Neutrophil (primary cell): ENCODE measurements around the gene PTGIS.

GRCh38 chr20:48126408-48126834, 341.1 kb upstream of the SULF2 start:
- PRO-cap = no peak

DNA sequence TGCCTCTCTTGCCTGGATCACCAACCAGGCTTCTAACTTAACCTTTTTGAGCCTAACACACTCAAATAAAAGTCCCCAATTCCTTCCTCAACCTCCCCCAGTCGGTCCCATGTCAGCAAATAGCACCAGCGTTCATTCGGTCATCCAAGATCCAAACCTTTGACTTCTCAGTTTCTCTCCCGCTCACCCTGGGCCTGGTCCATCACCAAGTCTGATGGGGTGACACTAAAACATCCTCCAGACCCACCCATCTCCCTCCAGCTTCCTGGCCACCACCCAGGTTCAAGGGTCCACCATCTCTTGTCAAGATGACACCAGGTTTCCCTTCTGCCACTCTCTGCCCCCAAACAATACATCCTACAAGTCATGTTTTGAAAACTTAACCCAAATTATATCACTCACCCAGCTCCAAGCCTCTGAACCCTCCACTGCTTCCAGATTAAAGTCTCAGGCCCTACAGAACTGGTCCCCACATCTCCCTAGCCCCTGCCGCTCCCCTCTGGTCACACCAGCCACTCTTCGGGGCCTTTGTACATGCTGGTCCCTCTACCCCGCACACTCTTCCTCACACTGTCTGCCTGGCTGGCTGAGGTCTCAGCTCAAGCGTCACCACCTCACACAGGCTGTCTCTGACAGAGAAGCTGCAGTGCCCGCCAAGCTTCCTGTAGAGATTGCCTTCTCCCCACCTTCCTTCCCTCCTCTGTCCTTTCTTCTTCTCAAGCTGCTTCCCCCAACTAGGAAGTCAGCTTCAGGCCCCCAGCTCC, 192.6 kb downstream of the PREX1 start:
- PRO-cap = no peak

DNA sequence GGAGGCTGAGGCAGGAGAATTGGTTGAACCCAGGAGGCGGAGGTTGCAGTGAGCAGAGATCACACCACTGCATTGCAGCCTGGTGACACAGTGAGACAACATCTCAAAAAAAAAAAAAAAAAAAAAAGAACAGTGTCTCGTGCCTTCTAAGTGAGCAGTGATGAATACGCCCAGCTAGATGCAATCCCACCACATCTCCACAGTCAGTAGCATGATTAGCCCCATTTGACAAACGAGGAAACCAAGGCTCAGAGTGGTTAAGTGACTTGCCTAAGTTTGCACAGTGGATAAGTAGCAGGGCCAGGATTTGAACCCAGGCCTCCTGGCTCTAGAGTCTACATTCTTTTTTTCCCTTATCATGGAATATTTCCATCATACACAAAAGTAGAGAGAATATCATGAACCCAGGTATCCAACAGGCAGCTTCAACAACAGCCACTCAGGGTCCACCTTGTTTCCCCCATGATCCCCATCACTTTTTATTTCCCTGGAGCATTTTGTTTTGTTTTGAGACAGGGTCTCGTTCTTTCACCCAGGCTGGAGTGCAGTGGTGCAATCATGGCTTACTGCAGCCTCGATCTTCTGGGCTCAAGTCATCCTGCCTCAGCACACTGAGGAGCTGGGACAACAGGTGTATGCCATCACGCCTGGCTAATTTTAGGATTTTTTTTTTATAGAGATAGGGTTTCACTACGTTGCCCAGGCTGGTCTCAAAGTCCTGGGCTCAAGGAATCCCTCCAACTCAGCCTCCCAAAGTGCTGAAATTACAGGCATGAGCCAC, 180.2 kb downstream of the PREX1 start:
- PRO-cap = no peak

DNA sequence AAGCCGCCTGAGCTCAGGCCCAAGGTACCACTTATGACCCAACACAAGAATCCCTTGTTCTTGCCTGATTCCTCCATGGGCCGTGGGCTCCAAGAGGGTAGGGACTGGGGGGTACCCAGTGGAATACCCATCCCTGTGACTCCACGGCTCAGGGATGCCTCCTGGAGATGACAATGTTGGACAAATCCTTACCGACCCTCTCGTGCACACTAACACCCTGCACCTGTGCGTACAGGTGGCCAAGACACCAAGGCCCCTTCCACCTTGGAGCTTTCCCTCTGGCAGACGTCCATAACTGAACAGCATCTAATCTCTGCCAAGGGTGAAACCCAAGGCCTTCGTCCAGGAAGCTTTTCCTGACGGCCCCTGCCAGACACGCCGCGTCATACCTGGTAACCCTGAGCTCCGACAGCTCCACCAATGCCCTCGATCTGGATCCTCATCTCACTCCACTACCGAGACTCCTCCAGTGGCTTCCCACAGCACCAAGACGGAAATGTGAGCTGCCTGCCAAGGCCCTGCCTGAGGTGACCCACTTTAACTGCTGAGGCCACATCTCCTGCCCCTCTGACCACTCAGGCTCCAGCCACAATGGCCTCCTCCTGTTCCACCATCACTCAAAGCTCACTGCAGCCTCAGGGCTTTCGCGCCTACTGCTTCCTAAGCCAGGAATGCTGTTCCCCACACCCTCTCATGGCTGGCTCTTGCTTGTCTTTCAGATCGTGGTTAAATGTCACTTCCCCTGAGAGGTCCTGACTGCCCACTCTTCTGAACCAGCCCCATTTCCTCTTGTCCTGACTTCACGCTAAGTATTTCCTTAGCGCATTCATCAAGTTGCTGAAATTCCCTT, 143.3 kb downstream of the PREX1 start:
- PRO-cap = no peak

DNA sequence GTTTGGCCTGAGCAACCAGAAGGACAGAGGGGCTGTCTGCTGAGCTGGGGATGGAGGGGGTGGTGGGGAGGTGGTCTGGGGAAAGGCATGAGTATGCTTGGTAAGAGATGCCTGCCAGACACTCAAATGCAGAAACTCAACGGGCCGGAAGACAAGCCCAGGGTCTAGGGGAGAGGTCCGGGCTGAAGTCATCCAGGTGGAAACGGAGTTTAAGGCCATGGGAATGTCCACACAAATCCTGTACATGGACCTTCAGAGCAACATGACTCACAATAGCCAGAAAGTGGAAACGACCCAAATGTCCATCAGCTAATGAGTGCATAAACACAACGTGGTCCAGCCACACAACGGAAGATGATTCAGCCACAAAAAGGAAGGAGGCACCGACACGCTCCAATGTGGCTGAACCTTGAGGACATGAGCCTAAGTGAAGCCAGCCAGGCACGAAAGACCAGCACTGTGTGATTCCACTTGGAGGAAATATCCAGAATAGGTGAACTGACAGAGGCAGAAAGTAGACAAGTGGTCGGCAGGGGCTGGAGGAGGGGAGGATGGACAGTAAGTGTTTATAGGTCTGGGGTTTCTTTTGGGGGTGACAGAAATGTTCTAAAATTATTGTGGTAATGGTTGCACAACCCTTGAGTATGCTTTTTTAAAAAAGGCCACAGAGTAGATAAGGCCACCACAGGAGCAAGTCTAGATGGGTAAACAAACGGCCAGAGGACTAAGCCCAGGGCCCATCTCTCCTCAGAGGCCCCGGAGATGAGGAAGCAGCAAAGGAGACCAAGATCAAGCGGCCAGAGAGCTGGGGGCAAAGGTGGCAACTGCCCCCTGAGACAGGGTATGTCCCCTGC, 105.7 kb downstream of the PREX1 start:
- PRO-cap = no peak

DNA sequence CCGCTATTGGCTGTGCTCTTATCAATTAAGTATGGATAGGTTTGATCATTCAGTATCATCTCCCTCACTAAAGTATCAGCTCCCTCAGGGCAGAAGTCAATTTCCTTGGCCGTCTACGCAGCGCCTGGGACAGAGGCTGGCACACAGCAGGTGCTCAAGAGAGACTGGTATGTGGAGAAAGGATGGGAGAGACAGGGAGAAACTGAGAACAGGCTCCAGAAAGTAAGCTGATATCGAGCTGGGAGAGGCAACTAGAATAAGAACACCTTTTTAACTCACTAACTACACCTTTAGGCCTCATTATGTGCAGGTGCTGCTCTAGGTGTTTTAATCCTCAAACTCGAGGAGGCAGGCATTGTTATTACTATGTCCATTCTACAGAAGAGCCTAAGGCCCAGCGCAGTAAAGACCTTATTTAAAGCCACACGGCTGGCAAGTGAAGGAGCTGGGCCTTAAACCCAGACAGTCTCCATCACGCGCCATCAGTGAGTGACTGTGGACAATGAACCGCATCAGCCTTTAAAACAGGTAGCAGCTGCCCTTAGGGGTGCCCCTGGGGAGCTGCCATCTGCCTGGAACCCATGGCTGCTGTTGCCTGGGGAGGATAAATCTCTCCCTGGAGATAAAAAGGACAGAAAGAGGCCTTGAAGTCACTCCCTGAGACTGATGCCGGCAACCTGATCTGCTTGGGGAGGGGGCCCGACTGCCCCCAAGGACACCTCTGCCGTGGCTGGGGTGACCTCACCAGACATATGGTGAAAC, 73.7 kb downstream of the PREX1 start:
- PRO-cap = no peak

GRCh38 chr20:48822734-48823466, 4.9 kb downstream of the PREX1 start:
- PRO-cap = bidirectional peak, plus-strand start at chr20:48823132, minus-strand start at chr20:48822939

- PRO-cap = no peak
Measured at GRCh38 chr20:48933009-48933639, 11.6 kb downstream of the ARFGEF2 start.

DNA sequence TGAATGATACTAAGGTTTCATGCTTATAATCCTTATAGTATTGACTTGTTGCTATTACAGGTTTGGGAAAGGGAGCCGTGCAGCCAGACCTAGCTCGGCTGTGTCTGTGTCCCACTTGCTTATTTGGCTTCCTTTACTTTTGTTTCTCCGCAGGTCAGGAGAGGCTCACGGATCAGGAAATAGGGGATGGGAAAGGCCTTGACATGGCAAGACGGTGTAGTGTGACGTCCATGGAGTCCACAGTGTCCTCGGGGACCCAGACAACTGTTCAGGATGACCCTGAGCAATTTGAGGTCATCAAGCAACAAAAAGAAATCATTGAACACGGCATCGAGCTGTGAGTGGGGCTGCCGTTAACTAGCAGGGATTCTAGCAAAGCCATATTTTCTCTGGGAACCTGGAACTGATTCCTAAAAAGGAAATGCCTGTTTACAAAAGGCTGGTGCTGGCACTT, 54.4 kb downstream of the ARFGEF2 start:
- PRO-cap = no peak

DNA sequence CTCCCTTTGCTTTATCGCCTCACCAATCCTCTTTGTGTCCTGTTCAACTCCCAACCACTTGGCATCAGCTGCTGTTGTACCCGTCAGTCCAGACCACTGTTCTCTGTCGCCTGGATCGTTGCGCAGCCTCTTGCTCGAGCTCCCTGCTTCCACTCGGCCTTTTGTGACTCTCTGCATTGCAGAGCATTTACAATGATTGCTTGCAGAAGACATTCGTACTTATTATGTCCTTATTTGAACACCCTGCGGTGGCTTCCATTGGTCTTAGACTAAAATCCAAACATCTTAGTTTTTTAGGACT, 14.6 kb downstream of the DDX27 start:
- PRO-cap = no peak

DNA sequence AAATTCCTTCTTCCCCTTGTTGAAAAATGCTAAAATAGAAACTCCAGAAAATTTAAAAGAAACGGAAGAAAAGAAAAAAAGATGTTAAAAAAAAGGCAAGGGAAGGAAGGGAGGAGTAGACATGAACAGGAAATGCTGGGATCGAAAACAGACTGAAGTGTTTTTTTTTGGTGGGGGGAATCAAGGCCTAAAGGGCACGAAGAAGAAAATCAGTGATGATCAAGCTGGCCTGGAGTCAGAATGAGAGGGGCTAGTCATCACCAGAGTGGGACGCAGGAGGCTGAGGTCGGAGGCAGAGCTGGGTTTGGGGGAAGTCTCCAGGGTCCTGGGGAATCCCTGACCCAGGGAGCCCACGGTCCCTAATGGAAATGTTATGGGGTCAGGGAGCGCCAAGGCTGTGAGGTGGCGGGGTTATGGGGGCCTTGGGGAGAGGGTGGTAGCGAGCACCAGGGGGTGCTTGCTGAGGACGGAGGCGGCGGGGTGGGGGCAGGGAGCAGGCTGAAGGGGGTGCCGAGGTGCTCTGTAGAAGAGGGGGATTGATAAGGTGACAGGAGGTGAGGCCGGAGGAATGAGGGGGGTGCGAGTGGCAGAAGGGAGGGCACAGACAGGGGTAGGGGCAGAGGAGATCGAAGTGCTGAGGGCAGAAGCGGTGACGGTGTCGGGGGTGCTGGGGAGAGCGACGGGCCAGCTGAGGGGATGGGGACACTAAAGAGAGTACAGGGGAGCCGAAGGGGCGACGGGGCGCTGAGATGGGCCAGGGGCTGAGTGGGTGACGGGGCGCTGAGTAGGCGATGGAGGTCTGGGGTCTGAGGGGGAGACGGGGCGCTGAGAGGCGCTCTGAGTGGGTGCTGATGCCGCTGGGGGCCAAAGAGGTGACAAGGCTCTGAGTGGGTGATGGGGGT, 671 bp downstream of the ZNFX1 start:
- PRO-cap = bidirectional peak, plus-strand start at position 643 of the sequence, minus-strand start at position 622 of the sequence

- PRO-cap = no peak
Measured at GRCh38 chr20:49281042-49282172, 3.5 kb upstream of the ZNFX1 start.

DNA sequence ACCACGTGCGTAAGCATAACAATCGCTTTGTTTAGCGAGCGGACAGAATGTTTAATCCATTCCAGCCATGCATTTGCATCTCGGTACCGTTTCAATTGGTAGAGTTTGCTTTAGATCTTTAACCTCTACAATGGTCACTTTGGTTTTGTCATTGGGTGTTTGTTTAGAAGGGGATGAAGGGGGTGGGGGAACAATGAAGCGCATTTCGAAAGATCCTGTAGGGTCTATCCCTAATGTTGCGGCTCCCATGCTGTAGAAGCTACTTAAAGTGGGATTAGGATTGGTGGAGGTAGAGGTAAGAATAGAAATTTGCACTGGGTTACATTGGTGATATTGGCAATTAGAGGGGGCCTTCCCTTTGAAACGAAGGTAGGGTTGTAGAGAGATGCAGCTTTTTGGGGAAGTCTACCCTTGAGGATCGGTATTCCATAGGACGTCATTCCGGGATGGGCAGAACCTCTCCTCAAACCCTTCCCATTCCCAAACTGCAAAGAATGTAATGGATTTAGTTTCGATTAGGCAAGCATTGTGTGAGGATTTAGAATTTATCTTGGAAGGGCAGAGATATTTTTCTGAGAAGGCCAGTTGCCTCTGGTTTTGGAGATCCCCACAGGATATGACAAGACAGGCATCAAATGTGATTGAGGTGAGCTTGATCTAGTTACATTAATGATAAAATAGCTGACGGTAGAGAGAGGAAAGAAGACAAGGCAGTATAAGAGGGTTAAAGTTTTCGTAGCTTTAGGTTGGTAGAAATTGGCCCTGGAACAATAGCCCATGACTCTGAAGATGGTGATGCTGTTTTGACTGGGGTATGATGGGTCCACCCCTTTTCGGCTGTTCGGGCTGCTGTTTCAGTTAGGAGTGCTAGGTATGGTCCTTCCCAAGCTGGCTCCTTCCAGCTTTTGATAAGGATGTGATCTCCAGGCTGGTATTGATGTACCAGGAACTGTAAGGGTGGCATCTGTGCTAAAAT, 5.4 kb upstream of the ZNFX1 start:
- PRO-cap = no peak

DNA sequence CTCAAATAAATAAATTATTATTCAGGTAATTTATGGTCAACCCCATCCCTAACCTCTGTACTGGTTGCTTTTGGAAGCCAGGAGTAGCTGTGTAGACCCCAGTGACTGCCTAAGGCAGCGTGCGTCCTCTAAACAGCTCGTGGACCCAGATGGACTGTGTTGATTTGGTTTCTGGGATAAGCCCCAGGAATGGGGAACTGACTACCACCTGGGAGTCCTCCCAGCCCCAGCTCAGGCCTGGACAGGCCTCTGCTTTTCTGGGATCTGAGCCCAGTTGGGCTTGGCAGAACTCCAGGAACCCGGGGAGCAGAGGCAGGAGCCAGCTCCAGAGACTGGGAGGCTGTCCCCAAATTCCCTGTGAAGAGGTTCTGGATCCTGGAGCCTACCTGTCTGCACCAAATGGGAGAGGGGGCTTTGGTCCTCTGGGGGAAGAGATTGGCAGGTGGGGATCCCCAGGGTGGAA, 100.9 kb downstream of the KCNB1 start:
- PRO-cap = no peak

GRCh38 chr20:49400262-49400891, 82.1 kb downstream of the KCNB1 start:
- PRO-cap = no peak

DNA sequence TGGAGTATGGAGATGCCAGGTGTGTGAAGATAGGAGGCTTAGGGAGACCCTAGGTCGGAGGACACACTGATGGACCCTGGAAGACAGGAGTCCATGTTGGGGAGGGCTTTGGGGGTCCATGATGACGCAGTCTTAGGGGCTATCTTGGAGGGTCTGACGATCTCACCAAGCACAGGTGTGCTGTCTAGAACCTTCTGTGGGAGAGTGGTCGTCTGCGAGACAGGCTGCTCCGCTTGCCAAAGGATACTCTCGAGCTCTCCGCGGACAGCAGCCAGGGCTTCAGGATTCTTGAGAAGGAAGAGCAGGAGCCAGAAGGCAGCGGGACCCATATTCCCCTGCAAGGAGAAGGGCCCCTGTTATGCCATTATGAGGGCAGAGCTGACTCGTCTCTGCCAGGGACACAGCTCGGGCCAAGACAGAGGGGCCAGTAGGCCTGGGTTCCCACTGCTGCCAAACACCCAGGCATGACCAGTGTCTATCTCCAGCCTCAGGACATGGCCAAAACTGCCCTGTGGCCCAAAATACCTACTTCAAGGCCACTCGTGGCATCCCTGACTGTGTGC, 31.7 kb upstream of the KCNB1 start:
- PRO-cap = no peak

DNA sequence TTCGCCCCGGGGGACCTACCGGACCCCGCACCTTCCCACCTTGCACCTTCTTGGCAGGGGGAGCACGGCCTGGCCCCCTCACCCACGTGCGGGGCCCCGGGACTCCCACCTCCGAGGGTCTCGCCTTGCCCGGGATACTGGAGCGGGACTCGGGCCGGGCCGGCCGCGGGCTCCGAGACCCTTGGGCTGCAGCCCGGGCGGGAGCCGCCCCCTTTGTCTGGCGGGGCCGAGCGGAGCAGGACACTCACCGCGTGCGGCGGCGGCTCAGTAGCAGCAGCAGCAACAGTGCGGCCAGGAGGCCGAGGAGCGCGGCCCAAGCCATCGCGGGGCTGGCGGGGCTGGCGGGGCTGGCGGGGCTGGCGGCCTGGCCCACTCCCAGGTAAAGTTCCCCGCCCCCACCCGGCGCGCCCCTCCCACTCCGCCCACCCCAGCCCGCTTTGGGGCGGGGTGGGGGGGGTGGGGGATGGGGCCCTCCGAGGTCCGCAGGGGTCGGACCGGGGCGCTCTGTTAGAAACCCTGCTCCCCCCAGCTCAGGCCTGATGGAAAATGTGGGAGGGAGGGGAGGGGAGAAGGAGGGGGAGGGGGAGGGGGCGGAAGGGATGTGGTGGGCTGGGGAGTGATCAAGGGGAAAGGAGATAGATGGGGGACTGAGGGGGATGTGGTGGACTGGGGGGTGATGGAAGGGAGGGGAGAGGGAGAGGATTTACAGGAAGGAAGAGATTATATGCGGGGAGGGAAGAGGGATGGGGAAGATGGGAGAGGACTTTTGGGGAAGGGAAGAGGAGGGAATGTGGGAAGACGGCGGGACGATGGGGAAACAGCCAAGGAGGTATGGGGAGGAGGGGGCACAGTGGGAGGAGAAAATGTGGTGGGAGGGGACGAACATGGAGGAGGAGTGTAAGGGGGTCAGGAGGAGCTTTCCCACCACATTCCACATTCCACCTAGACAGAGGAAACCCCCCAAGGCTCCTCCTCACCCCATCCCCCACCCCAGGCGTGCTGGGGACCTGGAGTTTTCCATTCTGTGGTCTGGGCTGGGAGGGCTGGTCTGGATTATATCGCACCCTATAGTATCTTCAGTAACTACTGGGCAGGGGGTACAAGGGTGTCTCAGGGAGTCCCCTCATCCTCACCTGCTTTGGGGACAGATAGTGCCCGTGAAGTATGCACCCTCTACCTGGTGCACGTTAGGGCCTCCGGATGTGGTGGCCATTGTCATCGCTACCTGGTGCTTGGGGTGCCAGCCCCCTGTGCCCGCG, at the start of gene PTGIS:
TSS of gene PTGIS (minus strand) at position 343 of the 1,259 bp plus-strand sequence.
- PRO-cap = no peak

DNA sequence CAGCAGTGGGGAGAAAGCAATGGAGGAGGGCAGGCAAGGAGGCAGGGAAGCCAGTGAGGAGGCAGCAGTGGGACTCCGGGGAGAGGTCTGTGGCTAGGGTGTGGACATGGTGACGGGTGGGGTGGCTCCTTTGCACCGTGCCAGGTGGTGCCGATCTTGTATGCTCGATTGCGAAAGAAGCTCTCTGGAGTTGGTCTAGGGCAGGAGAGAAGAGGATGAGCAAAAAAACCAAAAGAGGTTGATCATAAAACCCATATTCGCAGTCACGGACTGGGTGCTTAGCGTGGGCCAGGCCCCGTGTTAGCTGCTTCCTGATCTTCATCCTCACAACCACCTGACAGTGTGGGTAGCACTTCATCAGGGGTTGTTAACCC, 16.8 kb upstream of the PTGIS start:
- PRO-cap = no peak

GRCh38 chr20:49615523-49616241, 47.7 kb upstream of the PTGIS start:
- PRO-cap = no peak

DNA sequence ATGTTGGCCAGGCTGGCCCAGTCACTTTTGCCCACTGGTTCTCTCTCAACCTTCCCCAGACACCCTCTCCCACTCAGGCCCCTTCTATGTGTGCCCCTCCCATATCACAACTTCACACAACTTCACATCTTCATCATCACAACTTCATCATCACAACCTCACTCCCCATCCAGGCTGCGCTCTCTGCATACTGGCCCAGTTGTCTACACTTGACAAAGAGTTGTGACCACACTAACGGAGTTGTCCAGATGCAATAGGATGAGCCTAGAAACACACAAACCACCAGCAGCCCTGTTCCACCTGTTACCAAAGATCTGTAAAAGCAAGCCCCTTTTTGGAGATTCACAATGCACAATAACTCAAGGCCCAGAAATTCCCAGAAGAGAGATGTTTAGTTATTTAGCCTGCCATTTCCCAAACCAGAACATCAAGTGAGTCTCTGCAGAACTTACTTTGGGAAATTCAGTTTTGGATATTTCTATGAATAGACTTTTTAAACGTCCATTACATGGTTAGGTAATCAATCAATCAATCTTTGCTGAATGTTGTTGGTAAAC, 53.6 kb downstream of the B4GALT5 start:
- PRO-cap = no peak